Skin of body (tissue), 2 donors: ENCODE results near the gene ING2.

- RAMPAGE, long total RNA = no peak
These were observed 10.5 kb downstream of the VEGFC start for GRCh38 chr4:176782162-176782678.

DNA sequence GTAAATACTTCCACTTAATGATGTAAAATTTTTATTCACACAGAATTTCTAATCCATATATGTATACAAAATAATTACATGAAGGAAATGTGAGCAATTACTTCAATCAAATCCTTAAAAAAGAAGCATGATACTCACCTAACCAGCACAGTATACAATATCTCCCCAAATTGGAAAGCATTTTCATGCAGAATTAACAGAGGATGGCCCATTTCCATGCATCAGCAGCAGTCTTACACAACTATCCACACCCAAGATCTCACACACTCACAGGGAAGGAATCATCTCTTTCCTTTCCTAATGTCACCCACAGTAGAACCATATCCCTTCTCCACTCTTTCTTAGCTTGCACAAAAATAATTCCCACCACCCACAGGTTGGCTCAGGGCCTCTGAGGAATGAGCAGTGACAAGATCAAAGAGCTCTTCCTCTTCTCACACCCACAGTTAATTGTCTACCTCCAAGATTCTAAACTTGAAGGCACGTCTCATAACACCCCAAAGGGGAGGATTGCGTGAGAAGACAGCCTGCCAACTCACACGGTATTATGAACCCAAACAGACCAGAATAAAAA is 217.6 kb upstream of the VEGFC start:
- RAMPAGE, long total RNA = no peak

- RAMPAGE, long total RNA = no peak
These were observed 3.3 kb upstream of the AGA start for GRCh38 chr4:177445533-177445860.

DNA sequence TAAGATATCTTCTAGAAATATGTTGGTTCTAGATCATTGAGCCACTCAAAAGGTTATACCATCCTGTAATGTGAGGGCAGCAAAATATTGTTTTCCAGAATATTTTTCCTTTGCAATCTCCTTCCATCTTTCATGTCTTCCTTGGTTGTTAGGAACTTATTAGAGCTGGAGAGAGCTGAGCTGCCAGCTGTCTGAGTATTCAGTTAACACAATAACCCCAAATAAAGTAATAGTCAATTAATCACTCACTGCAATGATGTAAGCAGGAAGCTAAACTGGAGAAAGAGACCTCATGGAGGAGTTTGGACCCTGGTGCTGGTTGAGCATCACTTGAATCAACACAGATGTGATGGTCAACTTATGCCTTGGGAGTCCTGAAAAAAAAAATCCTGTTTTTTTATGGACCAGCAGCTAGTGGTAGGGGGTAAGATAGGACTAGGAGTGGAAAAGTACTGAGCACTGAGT is 2089.3 kb upstream of the TENM3 start:
- RAMPAGE, long total RNA = no peak

DNA sequence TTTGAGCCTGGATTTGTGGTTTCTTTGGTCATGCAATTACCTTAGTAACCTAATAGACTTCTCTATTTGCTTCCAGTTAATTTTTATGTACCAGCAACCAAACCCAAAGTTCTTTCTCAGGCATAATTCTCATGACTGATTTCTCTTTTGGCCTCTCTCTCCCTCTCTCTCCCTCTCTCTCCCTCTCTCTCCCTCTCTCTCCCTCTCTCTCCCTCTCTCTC is 1420.0 kb upstream of the TENM3 start:
- RAMPAGE, long total RNA = no peak

DNA sequence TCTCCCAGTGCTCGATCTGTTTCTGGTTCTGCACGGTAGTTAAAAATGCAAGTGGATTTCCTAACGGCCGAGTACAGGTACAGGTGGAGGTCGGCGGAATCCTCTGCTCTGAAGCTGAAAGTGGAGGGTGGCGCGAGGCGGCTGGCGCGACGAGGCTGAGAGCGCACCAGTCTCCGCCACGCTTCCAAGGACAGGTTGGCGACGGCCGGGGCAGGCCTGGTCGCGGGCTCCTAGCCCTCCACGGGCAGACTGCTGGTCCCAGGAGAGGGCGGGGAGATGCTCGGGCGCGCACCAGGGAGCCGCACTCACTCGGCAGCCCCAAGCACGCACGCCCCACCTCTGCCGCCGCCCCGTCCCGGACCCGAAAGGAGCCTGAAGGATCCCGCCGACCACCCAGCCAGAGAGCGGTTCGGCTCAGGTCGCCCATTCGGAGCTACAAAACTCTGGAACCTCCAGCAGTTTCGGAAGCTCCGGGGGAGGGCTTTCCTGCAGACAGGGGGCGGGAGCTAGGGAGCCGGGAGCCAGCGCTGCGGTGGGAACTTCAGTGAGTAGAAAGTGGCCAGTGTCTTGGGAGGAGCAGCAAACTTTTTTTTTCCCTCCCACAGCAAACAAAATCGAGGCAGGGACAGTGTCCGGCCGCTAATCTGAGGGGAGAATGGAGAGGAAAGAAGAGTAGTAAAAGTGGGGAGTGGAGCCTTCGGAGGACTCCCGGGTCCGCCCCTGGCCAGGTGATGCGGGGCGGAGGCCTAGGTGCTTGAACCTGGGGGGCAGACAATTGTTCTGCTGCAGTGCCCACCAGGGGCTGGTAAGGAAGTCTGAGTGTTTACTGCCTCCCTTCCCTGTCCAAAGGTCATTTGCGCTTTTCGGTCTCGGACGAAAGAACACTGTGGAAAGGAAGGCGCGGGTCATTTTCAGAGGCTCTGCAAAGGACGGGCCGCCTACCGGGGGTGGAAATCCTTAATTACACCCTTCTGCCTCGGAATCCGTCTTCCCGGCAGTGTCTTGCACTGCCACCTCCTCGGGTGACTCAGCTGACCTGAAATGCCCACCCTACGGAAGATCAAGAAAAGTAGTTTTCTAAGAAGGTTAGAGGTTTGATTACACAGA is 100.4 kb upstream of the TENM3 start:
- RAMPAGE, long total RNA = no peak

- RAMPAGE, long total RNA = no peak
These were observed 317.1 kb downstream of the TENM3 start for GRCh38 chr4:182560162-182560827.

- RAMPAGE, long total RNA = no peak
These were observed 168.9 kb downstream of the DCTD start for GRCh38 chr4:182748256-182748711.

- RAMPAGE, long total RNA = no peak
These were observed 84.2 kb downstream of the WWC2 start for GRCh38 chr4:183183010-183184001.

DNA sequence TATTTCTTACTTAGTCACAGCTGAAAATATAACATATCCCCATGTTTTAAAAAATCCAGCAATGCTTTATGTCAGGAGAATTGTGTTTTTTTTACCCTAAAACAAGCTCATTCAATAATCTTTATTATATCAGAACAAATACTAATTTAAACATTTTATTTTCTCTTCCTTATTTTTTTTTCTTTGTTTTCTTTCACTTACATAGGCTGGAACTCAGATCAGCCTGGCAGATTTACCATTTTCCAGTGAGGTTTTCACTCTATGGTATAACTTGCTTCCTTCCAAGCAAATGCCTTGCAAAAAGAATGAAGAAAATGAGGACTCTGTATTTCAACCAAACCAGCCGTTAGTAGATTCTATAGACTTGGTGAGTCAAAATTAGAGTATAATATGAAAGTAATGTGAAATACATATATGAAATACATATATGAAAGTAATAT is 49.2 kb downstream of the CLDN22 start:
- RAMPAGE, long total RNA = no peak

- RAMPAGE, long total RNA = no peak
These were observed 30.8 kb downstream of the CLDN22 start for GRCh38 chr4:183289243-183289773.

DNA sequence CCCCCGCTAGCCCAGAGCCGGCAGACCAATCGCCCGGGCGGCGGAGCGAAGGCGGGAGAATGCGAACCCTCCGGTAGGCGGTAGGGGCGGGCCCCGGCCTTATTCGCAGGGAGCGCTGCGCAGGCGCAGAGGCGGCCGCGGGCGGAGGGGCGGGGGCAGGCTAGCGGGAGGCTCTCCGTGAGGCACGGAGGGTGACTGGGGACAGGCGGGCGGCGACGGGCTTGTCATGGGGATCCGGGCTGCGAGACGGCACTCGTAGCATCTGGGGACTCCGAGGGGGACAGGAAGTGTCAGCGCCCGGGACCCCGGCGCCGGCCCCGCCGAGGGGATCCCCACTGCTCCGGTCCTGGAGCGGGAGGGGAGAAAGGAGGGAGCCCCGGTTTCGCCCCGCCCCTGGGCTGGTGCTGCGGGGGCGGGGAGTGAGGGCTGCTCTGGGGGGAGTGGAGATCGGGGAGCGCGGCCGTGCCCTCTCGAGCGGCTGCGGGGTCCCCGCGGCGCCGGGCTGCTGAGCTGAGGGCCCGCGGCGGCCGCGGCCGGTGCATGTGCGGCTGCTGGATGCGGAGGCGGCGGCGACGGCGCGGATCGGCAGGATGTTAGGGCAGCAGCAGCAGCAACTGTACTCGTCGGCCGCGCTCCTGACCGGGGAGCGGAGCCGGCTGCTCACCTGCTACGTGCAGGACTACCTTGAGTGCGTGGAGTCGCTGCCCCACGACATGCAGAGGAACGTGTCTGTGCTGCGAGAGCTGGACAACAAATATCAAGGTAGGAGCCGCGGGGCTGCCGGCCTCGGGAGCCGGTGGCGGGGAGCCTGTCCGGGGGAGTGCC is at the start of gene ING2:
TSS of gene ING2 (plus strand) at position 453 of the 825 bp plus-strand sequence.
- RAMPAGE, long total RNA = no peak

- RAMPAGE, long total RNA = no peak
These were observed 59.0 kb downstream of the ING2 start for GRCh38 chr4:183563736-183564434.

DNA sequence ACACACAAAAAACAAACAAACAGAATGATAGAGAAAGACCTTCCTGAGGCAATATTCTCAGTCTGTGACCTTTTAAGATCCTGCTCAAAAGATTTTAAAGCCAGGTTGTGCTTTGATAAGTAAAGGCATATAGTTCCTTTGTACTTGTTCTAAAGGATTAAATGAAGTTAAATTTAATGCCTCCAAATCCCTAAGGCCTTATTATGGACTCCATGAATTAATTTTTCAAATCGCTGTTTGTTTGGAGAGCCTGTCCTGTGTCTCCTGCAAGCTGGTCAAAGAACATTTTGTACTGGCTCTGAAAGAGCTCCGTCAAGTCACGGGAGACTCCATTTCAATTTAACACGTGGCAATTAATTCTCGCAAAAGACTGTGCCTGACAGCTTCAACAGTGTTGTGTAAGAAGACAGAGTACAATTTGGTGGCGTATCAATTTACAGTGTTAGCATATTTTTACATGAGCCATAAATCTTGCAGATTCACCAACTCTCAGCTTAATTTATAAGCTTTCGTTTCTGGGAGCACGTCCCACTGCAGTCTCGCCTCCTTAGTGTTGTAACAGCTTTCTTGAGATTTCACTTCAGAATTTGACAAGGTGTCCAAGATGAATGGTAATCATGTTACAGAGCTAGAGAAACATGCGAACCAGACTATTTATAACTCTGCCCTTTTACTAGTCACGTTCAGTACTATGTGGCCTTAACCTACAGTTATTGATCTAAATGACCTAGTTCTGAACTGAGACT is 70.8 kb downstream of the RWDD4 start:
- RAMPAGE, long total RNA = no peak

DNA sequence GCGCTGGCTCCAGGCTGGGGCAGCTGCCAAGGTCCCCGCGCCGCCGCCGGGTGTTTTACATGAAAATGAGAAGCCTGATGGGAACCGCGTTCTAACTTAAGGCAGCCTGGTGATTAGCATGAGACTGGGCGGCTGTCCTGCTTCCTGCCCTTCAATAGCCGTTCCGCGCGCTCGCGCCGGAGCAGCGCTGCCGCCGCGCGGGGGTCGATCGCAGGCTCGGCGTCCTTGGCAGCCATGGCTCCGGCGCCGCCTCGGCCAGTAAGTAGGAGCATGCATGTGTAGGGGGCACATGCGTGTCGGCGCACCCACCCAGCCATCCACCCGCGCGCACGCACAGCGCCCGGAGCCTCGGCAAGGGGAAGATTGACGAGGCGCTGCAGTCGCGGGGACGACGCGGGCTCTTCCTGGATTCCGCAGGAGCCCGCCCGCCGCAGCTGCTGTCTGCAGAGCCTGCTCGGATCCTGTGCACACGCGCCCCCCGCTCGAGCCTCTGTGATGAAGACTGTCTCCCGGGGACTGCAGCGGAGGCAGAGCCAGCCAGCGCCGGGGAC is 609 bp downstream of the STOX2 start:
- RAMPAGE, long total RNA = no peak

DNA sequence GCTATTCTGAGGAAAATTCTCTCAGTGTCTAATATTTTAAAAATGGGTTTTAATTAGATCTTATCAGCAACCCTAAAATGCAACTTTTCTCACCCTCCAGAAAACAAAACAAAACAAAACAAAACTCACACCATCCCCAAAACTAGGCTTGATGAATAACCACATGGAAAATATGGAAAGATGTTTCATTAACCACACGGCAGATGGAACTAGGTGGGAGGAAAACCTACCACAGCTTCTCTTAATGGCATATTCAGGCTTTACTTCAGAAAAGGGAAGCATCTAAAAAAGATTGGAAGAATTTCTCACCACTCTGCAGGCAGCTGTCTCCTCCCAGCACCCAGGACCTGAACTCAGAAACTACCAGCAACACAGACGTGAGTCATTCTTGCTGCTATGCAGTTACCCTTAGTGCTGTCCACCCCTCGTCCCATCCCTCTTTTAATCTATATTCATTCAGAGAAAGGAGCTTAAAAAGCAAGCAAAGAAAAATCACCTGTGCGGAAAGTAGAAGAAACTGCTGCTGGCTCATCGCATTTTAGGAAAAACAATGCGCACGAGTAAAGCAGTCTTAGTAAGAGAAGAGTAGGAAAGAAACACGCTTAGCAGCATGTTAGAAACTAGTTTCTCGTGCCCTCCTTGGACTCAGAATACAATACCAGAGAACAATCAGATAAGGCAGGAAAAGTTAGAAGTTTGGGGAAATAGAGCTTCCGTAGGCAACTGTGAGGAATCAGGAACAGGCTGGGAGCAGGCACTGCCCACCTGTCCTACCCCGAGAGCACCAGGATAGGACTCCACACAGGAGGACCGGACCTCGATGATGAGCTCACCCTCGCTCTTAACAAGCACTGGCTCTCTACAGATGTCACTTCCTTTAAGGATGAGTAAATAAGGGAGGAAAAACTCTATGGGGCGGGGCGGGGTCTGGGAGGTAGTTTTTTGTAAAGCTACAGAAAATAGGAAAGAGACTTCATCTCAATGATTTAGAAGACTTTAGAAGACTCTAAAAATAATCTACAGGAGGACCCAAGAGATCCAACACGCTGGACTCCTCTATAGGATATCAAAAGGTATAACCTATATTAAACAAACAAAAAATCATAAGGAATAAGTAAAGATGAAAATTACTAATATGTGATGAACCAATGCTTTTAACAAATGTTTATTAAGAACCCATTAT is 48.1 kb upstream of the ENPP6 start:
- RAMPAGE, long total RNA = no peak

DNA sequence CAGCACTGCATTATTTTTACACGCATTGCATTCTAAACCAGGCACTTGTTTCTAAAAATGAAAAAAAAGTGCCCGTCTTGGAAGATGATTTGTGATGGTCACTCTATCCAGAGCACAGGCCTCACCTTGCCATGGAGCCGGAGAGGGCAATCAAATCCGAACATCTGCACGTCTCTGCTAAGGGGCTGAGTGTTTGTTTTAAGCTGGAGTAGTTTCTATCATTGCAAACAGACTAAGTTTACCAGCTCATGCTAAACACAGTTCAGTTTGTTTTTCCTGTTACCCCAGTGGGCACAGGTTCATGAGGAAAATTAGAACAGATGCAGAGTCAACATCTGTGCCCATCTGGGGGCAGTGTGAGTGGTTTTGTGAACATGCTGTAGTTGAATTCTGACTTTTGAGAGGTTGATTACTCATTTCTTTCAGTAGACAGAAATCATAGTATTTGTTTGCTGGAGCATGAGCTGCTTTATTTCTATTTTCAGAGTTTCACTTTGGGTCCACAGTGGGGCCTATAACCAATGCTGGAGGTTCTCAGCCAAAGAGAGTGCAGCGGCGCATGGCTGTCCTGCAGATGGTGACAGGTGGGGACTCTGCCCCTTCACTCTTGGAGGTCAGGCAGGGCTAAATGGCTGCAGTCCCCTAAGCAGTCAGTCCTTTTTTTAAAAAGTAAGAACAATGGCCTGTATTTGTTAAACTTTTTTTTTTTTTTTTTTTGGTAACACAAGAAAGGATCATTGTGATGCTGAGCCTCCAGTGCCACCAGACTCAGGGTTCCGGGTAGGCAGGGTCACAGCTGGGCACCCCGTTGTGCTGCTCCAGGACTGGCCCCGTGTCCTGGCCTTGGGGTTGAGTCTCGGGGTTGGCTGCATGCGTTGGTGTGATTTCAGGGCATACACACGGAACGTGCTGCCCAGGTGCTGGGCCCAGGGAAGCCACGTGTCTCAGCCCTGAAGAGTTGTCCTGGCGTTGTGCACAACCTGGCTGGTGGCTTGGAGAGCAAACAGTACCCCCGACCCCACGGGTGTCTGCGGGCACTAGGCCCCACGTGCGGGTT is 65.6 kb upstream of the ENPP6 start:
- RAMPAGE, long total RNA = no peak

DNA sequence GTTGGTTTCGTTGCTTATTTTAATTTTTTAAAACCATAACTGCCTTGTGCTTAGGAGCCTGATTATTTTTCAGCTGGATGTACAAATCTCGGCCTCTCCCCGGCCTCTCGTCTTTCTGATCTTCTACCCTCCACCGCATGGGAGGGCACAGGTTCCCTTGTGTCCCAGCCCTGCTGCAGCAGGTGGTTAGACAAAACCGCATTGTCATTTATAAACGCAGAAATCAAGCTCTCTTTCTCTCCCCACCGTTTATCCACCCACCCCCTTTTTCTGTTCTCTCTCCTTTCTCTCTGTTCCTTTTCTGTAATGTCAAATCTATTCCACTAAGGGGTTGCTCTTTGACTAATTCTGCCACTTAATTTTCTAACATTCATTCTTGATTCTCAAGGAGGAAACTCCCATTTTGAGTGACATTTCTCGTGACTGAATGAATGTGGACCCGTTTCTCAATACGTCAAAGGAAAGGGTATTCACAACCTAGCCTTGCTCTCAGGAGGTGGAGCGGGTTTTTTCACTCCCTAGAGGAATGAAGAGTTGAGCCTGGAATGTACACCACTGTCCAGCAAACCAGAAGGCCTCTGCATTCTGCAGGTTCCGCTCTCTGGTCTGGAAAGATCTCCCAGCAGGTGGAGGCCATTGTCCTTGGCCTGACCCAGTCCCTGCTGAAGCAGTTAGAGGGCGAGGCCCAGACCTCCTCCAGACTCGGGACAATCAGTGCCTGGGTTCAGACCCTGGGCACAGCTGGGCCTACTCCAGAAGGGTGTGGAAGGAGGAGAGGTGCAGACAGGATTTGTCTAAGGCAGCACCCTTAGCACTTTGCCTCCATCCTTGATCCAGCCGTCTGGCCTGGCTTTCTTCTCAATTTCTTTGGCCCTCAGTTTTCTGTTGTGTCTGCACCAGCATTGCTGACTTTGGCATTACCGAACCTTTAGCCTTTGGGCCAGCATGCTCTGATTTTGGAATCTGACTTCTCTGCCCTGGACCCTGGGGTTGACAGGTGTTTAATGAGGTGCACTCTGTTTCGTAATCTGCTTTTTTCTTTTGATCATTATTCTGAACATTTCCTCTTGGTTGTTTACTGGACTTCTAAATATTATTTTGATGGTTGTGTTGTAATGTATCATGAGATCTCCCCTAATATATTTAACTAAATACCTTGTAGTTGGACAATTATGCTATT is 71.1 kb upstream of the ENPP6 start:
- RAMPAGE, long total RNA = no peak

DNA sequence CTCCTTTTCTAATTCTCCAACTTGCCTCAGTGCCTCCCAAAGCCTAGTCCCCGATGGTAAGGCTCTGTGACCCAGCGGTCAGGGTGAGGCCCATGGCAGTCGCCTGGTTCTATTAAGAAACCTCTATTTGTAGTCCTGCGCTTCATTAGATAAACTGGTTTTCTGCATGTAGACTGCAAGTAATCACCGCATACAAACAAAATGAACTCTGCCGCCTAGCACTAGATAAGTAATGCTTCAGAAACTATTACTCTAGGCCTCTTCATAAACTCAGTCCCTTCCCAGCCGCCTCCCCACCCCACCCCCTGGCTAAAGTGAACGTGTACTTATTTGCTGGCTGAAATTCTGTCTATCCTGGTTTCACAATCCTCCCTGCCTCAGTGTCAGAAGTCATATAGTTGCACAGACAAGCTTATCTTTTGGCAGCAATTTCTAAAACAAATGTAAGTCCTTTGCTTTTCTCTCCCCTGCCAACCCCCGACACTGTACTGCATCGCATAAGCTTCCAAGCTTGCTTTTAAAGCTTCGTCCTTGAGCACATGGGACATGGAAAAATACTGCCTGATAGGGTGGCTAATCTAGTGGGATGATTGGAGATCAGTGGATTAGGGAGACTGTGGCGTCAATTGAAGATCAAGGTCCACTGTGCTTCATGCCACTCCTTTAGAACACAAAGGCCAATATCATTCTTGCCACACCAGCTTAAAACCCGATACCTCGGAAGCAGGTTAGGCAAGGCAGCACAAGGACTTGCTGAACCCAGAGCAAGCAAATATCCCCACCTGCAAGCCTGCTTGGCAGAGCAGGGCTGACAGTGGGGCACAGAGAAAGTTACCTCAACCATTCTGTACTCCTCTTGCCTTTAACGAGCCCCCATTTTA is 125.8 kb downstream of the IRF2 start:
- RAMPAGE, long total RNA = no peak

DNA sequence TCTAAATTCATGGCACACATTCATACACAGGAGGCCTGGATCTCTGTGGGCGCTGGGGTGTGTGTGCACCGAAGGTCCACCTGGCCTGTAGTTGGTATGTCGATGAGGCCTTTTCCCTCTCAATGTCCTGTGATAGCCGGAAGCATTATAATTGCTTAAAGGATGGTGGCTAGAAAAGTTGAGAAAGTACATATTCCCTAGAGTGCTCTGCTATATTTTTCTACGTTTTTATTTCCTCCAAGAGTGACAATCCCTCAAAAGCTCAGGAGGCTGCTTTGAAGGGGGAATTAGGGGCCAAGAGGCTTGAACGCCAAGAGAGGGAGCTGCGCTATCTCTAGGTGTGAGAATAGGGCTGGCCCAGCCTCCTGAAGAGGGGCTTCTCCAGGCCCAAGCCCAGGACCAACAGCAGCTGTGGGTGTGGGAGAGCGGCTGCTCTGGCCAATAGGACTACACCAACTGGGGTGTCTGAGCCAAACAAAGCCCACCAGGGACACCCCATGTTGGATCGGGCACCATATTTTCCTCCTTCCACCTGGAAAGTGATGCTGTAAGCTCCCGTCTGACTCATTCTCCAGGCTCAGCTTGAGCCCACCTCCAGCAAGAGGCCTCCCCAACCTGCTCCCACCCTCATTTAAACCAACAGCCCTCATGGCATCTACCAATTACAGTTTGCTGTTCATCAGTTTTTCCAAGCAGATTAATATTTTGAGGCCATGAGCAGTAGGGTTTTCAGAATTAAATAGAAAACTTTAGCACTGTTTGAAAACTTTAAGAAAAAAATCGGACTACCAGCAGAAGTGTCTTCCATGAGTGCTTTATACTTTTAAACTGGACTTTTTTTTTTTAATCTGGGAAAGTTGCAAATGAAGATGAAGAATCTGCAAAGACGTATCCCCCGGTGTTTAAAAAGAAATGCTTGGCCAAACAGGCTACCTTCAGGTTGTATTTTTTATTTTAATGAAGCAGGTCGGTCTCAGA is 123.9 kb downstream of the IRF2 start:
- RAMPAGE, long total RNA = no peak